Placental pericyte (primary cell): ENCODE results near the genes HOXD13 and HOXD4.

DNA sequence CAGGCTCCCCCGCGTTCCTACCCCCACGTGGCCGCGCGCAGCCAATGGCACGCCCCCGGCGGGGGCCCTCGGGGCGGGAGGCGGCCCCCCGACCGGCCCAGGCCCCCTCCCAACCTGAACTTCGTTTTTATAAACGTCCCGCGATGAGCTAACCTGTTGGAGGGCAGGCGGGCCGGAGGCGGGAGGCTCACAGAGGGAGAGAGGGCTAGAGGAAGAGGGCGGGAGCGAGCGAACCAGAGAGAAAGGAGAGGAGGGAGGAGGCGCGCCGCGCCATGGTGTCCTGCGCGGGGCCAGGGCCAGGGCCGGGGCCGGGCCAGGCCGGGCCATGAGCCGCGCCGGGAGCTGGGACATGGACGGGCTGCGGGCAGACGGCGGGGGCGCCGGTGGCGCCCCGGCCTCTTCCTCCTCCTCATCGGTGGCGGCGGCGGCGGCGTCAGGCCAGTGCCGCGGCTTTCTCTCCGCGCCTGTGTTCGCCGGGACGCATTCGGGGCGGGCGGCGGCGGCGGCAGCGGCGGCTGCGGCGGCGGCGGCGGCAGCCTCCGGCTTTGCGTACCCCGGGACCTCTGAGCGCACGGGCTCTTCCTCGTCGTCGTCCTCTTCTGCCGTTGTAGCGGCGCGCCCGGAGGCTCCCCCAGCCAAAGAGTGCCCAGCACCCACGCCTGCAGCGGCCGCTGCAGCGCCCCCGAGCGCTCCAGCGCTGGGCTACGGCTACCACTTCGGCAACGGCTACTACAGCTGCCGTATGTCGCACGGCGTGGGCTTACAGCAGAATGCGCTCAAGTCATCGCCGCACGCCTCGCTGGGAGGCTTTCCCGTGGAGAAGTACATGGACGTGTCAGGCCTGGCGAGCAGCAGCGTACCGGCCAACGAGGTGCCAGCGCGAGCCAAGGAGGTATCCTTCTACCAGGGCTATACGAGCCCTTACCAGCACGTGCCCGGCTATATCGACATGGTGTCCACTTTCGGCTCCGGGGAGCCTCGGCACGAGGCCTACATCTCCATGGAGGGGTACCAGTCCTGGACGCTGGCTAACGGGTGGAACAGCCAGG is at the start of gene HOXD13:
Gene HOXD13, plus strand, starts transcription at position 156 of the 1,049 bp plus-strand sequence.
- CAGE, long polyA plus RNA, result no peak

DNA sequence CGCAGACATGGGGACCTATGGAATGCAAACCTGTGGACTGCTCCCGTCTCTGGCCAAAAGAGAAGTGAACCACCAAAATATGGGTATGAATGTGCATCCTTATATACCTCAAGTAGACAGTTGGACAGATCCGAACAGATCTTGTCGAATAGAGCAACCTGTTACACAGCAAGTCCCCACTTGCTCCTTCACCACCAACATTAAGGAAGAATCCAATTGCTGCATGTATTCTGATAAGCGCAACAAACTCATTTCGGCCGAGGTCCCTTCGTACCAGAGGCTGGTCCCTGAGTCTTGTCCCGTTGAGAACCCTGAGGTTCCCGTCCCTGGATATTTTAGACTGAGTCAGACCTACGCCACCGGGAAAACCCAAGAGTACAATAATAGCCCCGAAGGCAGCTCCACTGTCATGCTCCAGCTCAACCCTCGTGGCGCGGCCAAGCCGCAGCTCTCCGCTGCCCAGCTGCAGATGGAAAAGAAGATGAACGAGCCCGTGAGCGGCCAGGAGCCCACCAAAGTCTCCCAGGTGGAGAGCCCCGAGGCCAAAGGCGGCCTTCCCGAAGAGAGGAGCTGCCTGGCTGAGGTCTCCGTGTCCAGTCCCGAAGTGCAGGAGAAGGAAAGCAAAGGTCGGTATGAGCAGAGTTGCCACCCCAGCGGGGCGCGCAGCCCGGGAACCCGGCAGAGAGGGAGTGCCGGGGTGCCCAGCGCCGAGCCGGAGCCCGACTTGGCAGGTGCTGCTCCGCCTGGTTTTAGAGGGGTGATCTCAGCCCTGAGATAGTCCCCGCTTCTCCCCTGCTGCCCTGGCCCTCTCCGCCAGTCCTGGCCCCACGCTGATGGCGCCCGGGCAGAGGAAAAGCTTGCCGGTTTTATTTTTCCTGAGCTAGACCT is 619 bp downstream of the HOXD10 start:
- CAGE, long polyA plus RNA, result no peak

DNA sequence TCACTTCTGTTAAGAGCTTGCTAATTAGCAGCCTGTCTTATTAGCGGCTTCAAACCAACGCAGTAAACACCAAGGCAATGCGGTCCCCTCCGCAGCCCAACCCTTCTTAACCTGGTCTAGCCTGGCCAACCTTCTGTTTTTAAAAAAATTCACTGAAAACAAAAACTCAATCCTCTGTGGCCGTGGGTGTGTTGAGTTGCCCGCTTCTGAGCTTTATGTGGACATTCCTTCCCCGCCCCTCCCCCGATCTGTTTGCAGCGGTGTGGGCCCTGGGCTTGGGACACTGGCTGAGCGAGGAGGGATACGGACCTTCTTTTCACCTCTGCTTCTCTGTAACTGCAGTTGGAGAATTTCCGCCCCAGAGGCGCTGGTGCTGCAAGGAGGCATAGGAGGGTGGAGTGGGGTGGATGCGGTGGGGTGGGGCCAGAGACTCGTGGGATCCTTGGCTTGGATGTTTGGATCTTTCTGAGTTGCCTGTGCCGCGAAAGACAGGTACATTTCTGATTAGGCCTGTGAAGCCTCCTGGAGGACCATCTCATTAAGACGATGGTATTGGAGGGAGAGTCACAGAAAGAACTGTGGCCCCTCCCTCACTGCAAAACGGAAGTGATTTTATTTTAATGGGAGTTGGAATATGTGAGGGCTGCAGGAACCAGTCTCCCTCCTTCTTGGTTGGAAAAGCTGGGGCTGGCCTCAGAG is 3.2 kb upstream of the HOXD4 start:
- CAGE, long polyA plus RNA, result no peak

DNA sequence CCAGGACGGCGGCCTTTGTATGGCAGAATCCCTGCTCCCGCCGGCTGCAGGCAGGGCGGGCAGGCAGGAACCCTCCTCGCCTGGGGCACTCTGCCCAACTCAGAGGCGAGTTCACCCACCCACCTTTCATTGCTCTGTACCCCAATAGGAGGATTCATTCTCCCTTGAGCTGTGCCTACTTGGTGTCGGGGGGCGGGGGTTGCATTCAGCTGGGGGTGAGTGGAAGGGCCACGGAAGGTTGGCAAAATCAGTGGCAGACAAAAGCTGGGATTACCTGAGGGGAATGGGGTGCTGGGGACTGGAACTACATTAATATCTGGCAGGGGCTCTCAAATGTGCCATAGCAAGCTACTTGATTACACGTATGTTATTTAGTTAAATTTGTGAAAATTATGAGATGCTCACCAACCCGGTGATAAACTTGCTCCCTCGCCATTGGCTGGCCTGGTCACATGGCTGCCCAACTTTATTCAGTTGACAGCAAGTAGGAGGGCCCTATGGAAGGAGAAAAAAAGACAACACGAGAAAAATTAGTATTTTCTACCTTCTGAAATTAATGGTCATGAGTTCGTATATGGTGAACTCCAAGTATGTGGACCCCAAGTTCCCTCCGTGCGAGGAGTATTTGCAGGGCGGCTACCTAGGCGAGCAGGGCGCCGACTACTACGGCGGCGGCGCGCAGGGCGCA is at the start of gene HOXD4:
Gene HOXD4, plus strand, starts transcription at position 473 of the 688 bp plus-strand sequence.
- CAGE, long polyA plus RNA, result no peak

GRCh38 chr2:176171119-176172118 is 14.3 kb downstream of the HOXD3 start:
- CAGE, long polyA plus RNA, result no peak

- CAGE, long polyA plus RNA, result no peak
Measured at GRCh38 chr2:176175666-176176120, 12.8 kb upstream of the HOXD1 start.

GRCh38 chr2:176177576-176178564 is 10.6 kb upstream of the HOXD1 start:
- CAGE, long polyA plus RNA, result no peak

- CAGE, long polyA plus RNA, result no peak
Measured at GRCh38 chr2:176178565-176179191, 9.8 kb upstream of the HOXD1 start.

- CAGE, long polyA plus RNA, result no peak
Measured at GRCh38 chr2:176652298-176652656, 383.0 kb downstream of the MTX2 start.

GRCh38 chr2:177263197-177264261 is 998 bp downstream of the NFE2L2 start:
- CAGE, long polyA plus RNA, result no peak

GRCh38 chr2:177352483-177353107 is 40.0 kb upstream of the AGPS start:
- CAGE, long polyA plus RNA, result no peak

- CAGE, long polyA plus RNA, result no peak
Measured at GRCh38 chr2:177371995-177372490, 20.5 kb upstream of the AGPS start.

GRCh38 chr2:177626205-177626683 is 7.7 kb upstream of the TTC30A start:
- CAGE, long polyA plus RNA, result no peak

DNA sequence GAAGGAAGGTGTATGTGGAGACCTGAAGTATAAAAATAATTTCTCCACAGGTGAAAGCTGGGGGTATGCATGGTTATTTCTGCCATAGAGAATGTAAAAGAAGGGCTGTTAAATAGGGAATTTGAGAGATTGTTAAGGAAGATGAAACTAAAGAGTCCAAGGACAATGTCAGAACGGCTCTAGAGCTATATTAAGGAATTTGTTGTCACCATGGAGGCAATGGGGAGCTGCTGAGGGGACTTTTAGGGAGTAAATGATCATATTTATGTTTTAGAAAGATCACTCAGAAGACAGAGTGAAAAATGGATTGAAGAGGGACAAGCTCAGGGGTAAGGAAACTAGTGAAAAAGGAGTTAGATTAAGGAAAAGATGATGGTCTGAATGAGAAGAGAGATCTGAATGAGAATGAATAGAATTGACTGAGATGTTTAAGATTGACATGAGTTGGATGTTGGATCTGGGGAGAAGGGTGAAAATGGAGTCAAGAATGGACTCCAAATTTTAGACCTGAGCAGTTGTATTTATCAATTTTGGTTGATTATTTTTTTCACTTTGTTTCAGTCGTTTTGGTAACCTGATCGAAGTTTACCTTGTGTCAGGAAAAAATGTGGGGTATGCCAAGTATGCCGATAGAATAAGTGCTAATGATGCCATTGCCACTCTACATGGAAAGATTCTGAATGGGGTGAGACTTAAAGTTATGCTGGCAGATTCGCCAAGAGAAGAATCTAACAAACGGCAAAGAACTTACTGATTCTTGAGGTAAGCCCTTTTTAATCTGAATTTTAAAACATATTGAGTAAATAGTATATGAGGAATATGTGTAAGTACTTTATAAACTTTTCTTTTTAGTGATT is 13.4 kb downstream of the RBM45 start:
- CAGE, long polyA plus RNA, result no peak

GRCh38 chr2:178242070-178242799 is 47.9 kb downstream of the OSBPL6 start:
- CAGE, long polyA plus RNA, result no peak

DNA sequence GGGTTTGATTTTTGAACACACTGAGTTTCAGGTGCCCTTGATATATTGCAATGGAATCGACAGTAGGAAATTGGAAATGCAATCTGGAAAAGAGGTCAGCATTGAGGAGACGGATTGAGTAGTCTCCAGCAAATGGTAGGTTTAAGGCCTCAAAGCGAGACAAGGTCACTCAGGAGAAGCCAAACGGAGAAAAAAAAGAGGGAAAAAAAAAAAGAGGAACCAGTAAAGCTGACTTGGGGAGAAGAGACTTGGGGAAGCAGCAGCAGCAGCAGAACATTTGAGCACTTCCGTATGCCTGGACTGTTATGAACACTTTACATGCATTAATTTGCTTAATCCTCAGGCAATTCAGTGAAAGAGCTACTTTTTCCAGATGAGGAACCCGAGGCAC is 81.2 kb downstream of the OSBPL6 start:
- CAGE, long polyA plus RNA, result no peak

DNA sequence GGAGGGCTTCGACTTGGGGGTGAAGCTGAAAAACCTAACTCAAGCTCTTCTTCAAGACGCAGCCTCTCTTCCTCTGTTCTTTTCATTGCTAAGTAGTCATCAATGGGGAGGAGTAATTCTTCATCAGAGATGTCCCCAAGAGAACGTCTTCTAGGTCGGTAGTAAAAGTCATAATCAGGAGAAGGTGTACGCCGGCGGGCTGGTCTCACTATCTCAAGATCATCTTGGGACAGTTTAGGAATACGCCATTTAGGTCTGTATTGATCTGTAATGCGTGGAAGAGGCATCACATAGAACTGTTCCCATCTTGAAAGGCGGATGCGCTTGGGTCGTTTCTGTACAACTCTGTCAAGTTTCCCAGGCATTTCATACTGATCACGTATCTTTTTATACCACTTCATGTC is 52.3 kb downstream of the PLEKHA3 start:
- CAGE, long polyA plus RNA, result no peak

DNA sequence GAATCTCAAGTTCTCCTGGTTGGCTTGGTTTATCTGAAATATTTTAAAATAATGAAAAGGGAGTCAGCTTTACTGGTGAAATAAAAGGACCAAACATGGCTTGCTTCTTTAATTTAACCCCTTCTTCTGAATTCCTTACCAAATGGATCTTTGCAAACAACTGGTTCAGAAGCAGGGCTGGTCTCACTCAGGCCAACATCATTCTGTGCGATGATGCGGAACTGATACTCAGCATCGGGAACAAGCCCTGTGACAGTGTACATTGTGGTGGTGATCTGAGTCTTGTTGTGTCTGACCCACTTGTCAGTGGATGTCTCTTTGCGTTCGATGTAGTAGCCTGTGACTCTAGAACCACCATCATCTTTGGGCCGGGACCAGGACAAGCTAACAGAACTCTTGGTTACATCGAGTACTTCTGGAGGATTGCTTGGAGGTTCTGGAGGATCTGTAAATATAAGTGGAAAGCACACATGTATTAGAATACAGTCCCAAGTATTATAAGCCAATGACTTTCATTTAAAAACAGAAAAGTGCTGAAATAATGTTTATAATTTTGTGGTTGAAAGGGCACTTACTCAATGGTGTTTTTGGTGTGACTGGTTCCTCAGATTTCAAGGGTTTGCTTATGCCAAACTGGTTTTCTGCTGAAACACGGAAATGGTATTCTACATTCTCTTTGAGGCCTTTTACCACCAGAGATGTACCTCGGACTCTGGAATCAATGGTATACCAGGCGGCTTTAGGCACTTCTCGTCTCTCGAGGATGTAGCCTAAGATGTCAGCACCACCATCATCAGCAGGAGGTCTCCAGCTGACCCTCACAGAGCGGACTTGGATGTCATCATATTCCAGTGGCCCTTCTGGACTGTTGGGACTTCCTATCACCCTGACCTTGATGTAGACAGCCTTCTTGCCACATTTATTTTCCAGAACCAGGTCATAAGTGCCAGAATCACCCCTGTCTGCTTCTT is 58.8 kb downstream of the PLEKHA3 start:
- CAGE, long polyA plus RNA, result no peak

DNA sequence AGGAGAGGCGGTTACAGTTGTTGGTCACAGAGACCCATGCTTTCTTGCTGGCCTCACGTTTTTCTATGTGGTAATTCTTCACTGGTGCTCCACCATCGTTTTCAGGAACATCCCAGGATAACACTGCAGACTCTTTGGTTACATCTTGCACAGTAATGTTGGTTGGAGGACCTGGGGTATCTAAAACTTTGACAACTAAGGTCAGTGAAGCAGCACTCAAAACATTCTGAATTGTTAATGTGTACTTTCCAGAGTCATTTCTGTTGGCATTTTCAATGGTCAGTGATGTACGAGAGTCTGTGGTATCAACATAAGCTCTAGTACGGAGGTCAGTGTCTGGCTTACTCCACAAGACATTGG is 79.1 kb downstream of the PLEKHA3 start:
- CAGE, long polyA plus RNA, result no peak

- CAGE, long polyA plus RNA, result no peak
Measured at GRCh38 chr2:178569590-178570375, 89.5 kb downstream of the PLEKHA3 start.